GM12878 (cell line): ENCODE data around the genes CACNA1S, IGFN1, PKP1 and TNNT2.

- RAMPAGE, long total RNA: no peak
- RRBS, 2 experiments: 20 to 60% methylated on average over 1 to 7 of the region's 17 CpGs
CAGE:
- cytosol, long polyA minus RNA: no peak
- cytosol, long polyA plus RNA: no peak
- long polyA plus RNA: no peak
- nucleolus, long total RNA: no peak
- nucleus, long polyA plus RNA: no peak
- nucleus, long total RNA: no peak
Measured at GRCh38 chr1:200411328-200412098, 1.7 kb upstream of the ZNF281 start.

DNA sequence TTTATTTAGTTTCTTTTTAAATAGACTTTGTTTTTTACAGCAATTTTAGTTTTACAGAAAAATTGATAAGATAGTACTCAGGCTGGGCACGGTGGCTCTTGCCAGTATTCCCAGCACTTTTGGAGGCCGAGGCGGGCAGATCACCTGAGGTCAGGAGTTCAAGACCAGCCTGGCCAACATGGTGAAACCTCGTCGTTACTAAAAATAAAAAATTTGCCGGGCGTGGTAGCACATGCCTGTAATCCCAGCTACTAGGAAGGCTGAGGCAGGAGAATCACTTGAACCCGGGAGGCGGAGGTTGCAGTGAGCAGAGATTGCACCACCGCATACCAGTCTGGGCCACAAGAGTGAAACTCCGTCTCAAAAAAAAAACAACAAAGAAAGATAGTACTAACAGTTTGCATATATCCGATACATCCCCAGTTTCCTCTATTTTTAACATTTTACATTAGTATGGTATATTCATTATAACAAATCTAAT lies 3.8 kb upstream of the ZNF281 start:
- RAMPAGE, long total RNA: no peak
- RRBS, 2 experiments: no CpG with 5 or more reads among the region's 12 CpGs
CAGE:
- cytosol, long polyA minus RNA: no peak
- cytosol, long polyA plus RNA: no peak
- long polyA plus RNA: no peak
- nucleolus, long total RNA: no peak
- nucleus, long polyA plus RNA: no peak
- nucleus, long total RNA: no peak

GRCh38 chr1:200642362-200642916 lies 21.9 kb upstream of the KIF14 start:
- RAMPAGE, long total RNA: no peak
- RRBS, 2 experiments: no CpG with 5 or more reads among the region's 6 CpGs
CAGE:
- cytosol, long polyA minus RNA: no peak
- cytosol, long polyA plus RNA: no peak
- long polyA plus RNA: no peak
- nucleolus, long total RNA: no peak
- nucleus, long polyA plus RNA: no peak
- nucleus, long total RNA: no peak

GRCh38 chr1:200653125-200653569 lies 16.6 kb downstream of the DDX59 start:
- RAMPAGE, long total RNA: no peak
- RRBS, 2 experiments: no CpG with 5 or more reads among the region's 7 CpGs
CAGE:
- cytosol, long polyA minus RNA: no peak
- cytosol, long polyA plus RNA: no peak
- long polyA plus RNA: no peak
- nucleolus, long total RNA: no peak
- nucleus, long polyA plus RNA: no peak
- nucleus, long total RNA: no peak

GRCh38 chr1:200728992-200729608 lies 9.6 kb upstream of the CAMSAP2 start:
- RAMPAGE, long total RNA: no peak
- RRBS, 2 experiments: no CpG with 5 or more reads among the region's 3 CpGs
CAGE:
- cytosol, long polyA minus RNA: no peak
- cytosol, long polyA plus RNA: no peak
- long polyA plus RNA: no peak
- nucleolus, long total RNA: no peak
- nucleus, long polyA plus RNA: no peak
- nucleus, long total RNA: no peak

GRCh38 chr1:200760729-200761149 lies 22.0 kb downstream of the CAMSAP2 start:
- RAMPAGE, long total RNA: no peak
- RRBS, 2 experiments: no CpG with 5 or more reads among the region's 3 CpGs
CAGE:
- cytosol, long polyA minus RNA: no peak
- cytosol, long polyA plus RNA: no peak
- long polyA plus RNA: no peak
- nucleolus, long total RNA: no peak
- nucleus, long polyA plus RNA: no peak
- nucleus, long total RNA: no peak

- RAMPAGE, long total RNA: no peak
- RRBS, 2 experiments: no CpG with 5 or more reads among the region's 13 CpGs
CAGE:
- cytosol, long polyA minus RNA: no peak
- cytosol, long polyA plus RNA: no peak
- long polyA plus RNA: no peak
- nucleolus, long total RNA: no peak
- nucleus, long polyA plus RNA: no peak
- nucleus, long total RNA: no peak
Measured at GRCh38 chr1:200896498-200897554, 2.1 kb downstream of the INAVA start.

DNA sequence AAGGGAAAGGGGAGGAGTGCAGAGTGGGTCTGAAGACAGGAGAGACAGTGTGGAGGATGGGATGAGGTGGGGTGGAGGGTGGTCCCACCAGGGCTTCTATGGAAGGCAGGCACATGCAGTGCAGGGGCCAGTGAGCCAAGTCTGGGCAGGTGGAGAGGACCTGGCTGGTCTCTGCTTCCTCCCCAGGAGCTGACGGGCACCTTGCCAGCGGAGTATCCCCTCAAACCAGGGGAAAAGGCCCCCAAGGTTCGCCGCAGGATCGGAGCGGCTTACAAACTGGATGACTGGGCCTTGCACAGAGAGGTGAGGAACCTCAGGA lies 5.2 kb downstream of the INAVA start:
- RAMPAGE, long total RNA: no peak
- RRBS, 2 experiments: no CpG with 5 or more reads among the region's 6 CpGs
CAGE:
- cytosol, long polyA minus RNA: no peak
- cytosol, long polyA plus RNA: no peak
- long polyA plus RNA: no peak
- nucleolus, long total RNA: no peak
- nucleus, long polyA plus RNA: no peak
- nucleus, long total RNA: no peak

DNA sequence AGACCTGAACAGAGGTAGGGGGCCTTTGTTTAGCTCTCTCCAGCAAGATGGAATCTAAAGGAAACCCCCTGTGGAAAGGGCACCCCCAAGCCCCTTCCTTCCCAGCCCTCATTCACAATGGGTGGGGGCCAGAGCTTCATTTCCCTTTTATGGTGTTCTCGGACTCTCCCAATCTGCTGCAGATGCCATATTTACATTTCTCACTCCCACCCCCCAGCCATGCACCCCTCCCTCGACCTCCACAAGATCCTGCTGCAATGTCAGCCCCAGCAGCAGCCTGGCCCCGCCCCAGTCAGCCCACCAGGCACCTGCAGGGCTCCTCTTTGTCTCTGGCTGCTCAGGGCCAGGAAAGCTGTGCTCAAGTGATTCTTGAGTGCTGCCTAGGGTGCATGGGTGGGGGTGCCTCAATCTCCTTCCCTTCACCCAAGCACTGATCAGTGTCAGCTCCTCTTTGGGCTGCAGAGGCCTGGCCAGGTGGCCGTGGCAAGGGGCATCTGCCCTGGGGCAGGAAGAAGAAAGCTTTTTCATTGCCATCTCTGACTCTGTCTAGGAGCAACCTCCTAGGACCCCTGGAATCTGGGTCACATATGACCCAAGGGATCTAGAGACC lies 1.7 kb downstream of the KIF21B start:
- RAMPAGE, long total RNA: no peak
- RRBS, 2 experiments: no CpG with 5 or more reads among the region's 4 CpGs
CAGE:
- cytosol, long polyA minus RNA: no peak
- cytosol, long polyA plus RNA: no peak
- long polyA plus RNA: no peak
- nucleolus, long total RNA: no peak
- nucleus, long polyA plus RNA: no peak
- nucleus, long total RNA: no peak

DNA sequence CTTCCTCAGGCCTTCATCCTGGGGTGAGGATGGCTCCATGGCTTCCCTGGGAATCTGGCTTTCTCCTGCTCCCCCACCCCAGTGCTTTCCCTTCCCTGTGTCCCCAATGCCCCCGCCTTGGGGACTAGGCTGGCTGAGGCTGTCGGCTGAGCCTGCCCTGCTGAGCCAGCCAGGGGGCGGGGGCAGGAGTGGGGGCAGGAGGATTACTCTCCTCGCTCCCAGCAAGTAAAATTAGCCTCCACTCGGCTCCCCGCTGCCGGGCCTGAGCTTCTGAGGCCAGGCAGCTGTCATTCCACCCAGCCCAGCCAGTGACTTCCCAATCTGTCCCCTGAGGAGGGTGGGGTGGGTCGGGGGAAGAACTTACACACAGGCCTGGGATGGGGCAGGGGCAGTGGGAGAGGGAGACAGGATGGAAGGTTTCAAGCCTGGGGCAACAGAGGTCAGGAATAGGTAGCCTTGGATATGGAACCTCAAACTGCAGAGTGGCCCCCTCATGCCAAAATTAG lies at the start of gene CACNA1S:
CACNA1S (minus strand) TSS at position 126 of the 506 bp plus-strand sequence.
- RAMPAGE, long total RNA: no peak
- RRBS, 2 experiments: no CpG with 5 or more reads among the region's 8 CpGs
CAGE:
- cytosol, long polyA minus RNA: no peak
- cytosol, long polyA plus RNA: no peak
- long polyA plus RNA: no peak
- nucleolus, long total RNA: no peak
- nucleus, long polyA plus RNA: no peak
- nucleus, long total RNA: no peak

- RAMPAGE, long total RNA: no peak
- RRBS, 2 experiments: no CpG with 5 or more reads among the region's 11 CpGs
CAGE:
- cytosol, long polyA minus RNA: no peak
- cytosol, long polyA plus RNA: no peak
- long polyA plus RNA: no peak
- nucleolus, long total RNA: no peak
- nucleus, long polyA plus RNA: no peak
- nucleus, long total RNA: no peak
Measured at GRCh38 chr1:201190464-201191098, at the start of gene IGFN1. Gene IGFN1, plus strand, starts transcription at chr1:201190824.

DNA sequence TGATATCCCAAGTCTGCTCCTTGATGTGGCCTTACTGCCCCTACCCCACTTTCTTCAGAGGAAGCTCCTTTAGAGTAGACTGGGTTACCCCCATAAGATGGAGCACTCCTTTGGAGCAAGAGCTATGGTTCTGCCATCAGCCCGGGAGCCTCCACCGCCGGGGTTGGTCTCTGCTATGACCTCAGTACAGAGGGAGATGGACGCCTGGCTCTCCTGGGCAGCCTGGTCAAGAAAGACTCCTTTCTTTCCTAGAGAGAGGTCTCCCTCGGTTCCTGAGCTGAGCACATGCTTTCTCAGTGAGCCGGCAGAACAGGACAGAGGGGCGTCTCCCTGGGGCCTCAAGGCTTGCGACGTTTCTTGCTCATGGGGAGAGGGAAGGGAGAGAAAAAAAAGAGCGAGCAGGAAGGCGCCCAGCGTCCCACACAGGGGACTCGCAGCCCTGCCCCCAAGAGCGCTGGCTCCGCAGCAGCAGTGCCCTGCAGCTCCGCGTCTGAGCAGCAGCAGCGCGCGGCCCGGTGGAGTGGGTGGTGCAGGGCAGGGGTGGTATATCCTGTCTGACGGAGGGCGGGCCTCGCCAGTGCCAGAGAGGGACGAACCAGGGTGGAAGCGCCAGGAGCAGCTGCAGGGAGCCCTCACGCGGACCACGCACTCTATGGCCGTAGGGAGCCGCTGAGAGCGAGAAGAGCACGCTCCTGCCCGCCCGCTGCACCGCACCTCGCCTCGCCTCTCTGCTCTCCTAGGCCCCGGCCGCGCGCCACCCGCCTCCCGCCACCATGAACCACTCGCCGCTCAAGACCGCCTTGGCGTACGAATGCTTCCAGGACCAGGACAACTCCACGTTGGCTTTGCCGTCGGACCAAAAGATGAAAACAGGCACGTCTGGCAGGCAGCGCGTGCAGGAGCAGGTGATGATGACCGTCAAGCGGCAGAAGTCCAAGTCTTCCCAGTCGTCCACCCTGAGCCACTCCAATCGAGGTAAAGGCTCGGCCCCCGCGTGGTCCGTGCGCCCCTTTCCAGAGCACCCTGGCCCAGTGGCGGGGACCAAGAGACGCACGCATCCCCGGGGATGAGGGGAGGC lies at the start of gene PKP1:
PKP1 (plus strand) TSS at position 577 of the 1,078 bp plus-strand sequence.
- RAMPAGE, long total RNA: no peak
- RRBS, 2 experiments: no CpG with 5 or more reads among the region's 68 CpGs
CAGE:
- cytosol, long polyA minus RNA: no peak
- cytosol, long polyA plus RNA: no peak
- long polyA plus RNA: no peak
- nucleolus, long total RNA: no peak
- nucleus, long polyA plus RNA: no peak
- nucleus, long total RNA: no peak

- RAMPAGE, long total RNA: no peak
- RRBS, 2 experiments: no CpG with 5 or more reads among the region's 8 CpGs
CAGE:
- cytosol, long polyA minus RNA: no peak
- cytosol, long polyA plus RNA: no peak
- long polyA plus RNA: no peak
- nucleolus, long total RNA: no peak
- nucleus, long polyA plus RNA: no peak
- nucleus, long total RNA: no peak
Measured at GRCh38 chr1:201369756-201369964, 7.8 kb downstream of the TNNT2 start.

GRCh38 chr1:201377521-201377863 lies at the start of gene TNNT2:
Gene TNNT2, minus strand, starts transcription at chr1:201377680.
- RAMPAGE, long total RNA: no peak
- RRBS, 2 experiments: no CpG with 5 or more reads among the region's 9 CpGs
CAGE:
- cytosol, long polyA minus RNA: no peak
- cytosol, long polyA plus RNA: no peak
- long polyA plus RNA: no peak
- nucleolus, long total RNA: no peak
- nucleus, long polyA plus RNA: no peak
- nucleus, long total RNA: no peak

- RAMPAGE, long total RNA: no peak
- RRBS, 2 experiments: no CpG with 5 or more reads among the region's 11 CpGs
CAGE:
- cytosol, long polyA minus RNA: no peak
- cytosol, long polyA plus RNA: no peak
- long polyA plus RNA: no peak
- nucleolus, long total RNA: no peak
- nucleus, long polyA plus RNA: no peak
- nucleus, long total RNA: no peak
Measured at GRCh38 chr1:201396679-201397616, 2.2 kb downstream of the LAD1 start.

GRCh38 chr1:201400394-201401571 lies 1.7 kb upstream of the LAD1 start:
- RAMPAGE, long total RNA: no peak
- RRBS, 2 experiments: no CpG with 5 or more reads among the region's 12 CpGs
CAGE:
- cytosol, long polyA minus RNA: no peak
- cytosol, long polyA plus RNA: no peak
- long polyA plus RNA: no peak
- nucleolus, long total RNA: no peak
- nucleus, long polyA plus RNA: no peak
- nucleus, long total RNA: no peak

DNA sequence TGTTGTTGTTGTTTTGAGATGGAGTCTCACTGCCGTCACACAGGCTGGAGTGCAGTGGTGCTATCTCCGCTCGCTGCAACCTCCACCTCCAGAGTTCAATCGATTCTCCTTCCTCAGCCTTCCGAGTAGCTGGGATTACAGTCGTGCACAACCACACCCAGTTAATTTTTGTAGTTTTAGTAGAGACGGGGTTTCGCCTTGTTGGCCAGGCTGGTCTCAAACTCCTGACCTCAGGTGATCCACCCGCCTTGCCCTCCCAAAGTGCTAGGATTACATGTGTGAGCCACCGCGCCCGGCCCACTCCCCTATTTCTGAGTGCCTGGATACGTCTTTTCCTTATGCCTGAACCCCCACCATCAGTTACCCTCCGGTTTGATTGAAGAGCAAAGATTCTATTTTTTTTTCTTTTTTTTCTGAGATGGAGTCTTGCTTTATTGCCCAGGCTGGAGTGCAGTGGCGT lies 5.5 kb downstream of the PHLDA3 start:
- RAMPAGE, long total RNA: no peak
- RRBS, 2 experiments: 88 to 94% methylated on average over 3 of the region's 15 CpGs
CAGE:
- cytosol, long polyA minus RNA: no peak
- cytosol, long polyA plus RNA: no peak
- long polyA plus RNA: no peak
- nucleolus, long total RNA: no peak
- nucleus, long polyA plus RNA: no peak
- nucleus, long total RNA: no peak

- RAMPAGE, long total RNA: no peak
- RRBS, 2 experiments: no CpG with 5 or more reads among the region's 12 CpGs
CAGE:
- cytosol, long polyA minus RNA: no peak
- cytosol, long polyA plus RNA: no peak
- long polyA plus RNA: no peak
- nucleolus, long total RNA: no peak
- nucleus, long polyA plus RNA: no peak
- nucleus, long total RNA: no peak
Measured at GRCh38 chr1:201500561-201501682, 6.0 kb downstream of the CSRP1 start.

DNA sequence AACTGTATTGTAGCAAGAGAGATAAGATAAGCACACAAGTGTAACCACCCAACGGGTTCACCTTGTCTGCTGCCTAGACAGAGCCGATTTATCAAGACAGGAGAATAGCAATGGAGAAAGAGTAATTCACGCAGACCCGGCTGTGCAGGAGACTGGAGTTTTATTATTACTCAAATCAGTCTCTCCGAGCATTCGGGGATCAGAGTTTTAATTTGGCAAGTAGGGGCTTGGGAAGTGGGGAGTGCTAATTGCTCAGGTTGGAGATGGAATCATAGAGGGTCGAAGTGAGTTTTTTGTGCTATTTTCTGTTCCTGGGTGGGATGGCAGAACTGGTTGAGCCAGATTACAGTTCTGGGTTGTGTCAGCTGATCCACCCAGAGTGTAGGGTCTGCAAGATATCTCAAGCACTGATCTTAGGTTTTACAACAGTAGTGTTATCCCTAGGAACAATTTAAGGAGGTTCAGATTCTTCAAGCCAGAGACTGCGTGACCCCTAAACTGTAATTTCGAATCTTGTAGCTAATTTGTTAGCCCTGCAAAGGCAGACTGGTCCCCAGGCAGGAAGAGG lies 8.4 kb upstream of the CSRP1 start:
- RAMPAGE, long total RNA: no peak
- RRBS, 2 experiments: no CpG with 5 or more reads among the region's 9 CpGs
CAGE:
- cytosol, long polyA minus RNA: no peak
- cytosol, long polyA plus RNA: no peak
- long polyA plus RNA: no peak
- nucleolus, long total RNA: no peak
- nucleus, long polyA plus RNA: no peak
- nucleus, long total RNA: no peak

GRCh38 chr1:201516291-201516859 lies 9.5 kb upstream of the CSRP1 start:
- RAMPAGE, long total RNA: no peak
CAGE:
- cytosol, long polyA minus RNA: no peak
- cytosol, long polyA plus RNA: no peak
- long polyA plus RNA: no peak
- nucleolus, long total RNA: no peak
- nucleus, long polyA plus RNA: no peak
- nucleus, long total RNA: no peak